SK-N-MC (cell line): ENCODE measurements around the gene ASAP2.

DNA sequence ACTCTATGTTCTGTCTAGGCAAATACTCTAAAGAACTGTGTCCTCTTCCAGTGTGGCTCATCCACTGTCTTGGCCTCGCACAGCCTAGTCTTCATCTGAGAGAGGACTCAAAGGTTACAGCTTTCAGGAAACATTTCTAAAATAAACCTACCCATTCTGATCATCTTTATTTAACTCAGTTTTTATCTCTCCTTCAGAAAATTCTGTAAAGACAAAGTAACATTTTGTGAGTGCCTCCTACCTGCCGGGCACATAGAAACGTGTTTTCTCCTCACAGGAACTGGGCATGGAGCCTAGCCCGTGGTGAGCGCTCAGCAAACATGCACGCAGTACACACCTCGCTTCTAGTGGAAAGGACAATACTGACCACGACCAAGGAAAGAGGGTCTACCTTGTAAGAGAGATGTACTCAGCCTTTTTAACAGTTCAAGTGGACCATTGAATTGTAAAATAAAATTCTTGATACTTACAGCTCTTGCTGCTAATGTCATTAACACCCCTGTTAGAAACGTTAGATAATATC lies 24.8 kb upstream of the KIDINS220 start:
- RRBS = no CpG with 5 or more reads among the region's 9 CpGs

- RRBS = no CpG with 5 or more reads among the region's 15 CpGs
Measured at GRCh38 chr2:8863269-8864082, 26.1 kb upstream of the KIDINS220 start.

- RRBS = no CpG with 5 or more reads among the region's 4 CpGs
Measured at GRCh38 chr2:8975265-8975725, 28.2 kb downstream of the MBOAT2 start.

DNA sequence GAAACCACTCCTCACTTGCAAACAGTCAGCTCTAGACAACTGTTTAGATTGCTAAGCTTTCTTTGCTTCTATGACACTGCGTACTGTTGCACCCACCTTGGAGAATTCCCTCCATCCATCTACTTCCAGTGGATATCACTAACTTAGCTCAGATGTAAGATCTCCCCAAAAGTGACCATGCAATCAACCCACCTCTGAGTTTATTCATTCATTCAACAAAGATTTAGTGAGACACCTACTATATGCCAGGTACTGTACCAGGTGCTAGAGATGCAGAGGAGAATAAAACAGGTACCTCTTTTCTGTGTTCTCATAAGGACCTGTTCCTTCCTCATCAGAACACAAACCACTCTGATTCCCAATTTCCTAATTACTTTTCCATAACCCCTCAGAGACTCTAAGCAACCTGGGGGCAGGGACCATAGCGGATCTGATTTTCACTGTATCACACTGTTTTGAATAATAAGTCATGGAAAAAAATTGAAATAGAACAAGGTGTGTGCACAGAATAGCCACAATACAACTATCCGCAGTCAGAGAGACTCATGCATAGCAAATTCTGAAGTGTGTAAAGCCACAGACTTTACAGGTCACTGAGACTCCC lies 20.9 kb downstream of the MBOAT2 start:
- RRBS = no CpG with 5 or more reads among the region's 3 CpGs

DNA sequence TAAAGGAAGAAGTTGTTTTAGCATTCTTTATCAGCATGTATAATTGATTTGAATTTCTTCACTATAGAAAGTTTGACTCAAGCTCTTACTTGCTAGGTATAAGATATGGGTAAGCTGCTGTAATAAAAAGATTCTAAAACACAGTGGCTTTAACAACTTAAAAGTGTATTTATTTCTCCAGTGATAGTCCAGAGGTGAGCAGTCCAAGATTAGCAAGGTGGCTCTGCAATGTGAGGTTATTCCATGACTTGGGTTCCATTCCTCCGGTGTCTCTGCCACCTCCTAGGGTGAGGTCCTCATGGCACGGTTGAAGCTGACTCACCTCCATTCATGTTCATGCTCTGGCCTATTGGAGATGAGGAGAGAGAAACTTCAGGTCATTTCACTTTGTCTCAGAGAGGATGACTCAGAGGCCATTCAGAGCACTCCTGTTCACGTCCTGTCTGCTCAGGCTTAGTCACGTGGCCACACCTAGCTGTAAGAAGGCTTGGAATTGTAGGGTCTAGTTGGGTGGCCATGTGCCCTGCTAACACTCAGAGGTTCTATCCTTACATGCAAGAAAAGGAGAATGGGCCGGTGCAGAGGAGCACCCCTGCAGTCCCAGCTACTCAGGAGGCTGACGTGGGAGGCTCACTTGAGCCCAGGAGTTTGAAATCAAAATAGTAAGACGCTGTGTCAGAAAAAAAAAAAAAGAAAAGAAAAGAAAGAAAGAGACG lies 67.5 kb upstream of the MBOAT2 start:
- RRBS = no CpG with 5 or more reads among the region's 8 CpGs

DNA sequence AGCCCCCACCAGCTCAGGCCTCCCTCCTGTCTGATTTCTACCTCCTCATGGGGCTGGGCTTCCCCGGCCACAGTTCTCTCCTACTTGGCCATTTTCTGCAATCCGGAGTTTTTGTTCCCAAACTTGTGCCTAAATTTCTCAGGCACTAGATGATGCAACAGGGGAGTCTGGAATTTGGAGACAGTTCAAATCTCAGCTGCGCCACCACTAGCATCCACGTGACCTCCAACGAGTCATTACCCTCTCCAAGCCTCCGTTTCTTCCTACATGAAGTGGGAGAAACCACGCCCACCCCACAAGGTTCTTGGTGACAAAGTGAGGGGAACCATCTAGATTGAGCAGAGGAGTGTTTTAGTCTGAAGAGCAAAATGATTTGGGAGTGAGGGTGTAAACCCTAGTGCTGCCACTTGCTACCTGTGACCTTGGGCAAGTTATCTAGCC lies 61.5 kb upstream of the ASAP2 start:
- RRBS = 40% methylated on average over 1 of the region's 7 CpGs

DNA sequence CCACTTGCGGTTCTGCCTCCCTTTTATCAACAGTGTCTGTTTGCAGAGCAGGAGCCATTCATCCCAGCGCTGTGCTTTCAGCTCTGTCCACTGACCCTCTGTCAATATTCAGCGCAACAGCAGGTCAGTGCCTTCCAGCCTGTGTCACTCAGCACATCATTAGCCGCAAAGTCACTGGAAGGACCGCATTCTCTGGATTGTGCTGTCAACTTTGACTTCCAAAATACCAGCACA lies 38.5 kb upstream of the ASAP2 start:
- RRBS = no CpG with 5 or more reads among the region's 5 CpGs

DNA sequence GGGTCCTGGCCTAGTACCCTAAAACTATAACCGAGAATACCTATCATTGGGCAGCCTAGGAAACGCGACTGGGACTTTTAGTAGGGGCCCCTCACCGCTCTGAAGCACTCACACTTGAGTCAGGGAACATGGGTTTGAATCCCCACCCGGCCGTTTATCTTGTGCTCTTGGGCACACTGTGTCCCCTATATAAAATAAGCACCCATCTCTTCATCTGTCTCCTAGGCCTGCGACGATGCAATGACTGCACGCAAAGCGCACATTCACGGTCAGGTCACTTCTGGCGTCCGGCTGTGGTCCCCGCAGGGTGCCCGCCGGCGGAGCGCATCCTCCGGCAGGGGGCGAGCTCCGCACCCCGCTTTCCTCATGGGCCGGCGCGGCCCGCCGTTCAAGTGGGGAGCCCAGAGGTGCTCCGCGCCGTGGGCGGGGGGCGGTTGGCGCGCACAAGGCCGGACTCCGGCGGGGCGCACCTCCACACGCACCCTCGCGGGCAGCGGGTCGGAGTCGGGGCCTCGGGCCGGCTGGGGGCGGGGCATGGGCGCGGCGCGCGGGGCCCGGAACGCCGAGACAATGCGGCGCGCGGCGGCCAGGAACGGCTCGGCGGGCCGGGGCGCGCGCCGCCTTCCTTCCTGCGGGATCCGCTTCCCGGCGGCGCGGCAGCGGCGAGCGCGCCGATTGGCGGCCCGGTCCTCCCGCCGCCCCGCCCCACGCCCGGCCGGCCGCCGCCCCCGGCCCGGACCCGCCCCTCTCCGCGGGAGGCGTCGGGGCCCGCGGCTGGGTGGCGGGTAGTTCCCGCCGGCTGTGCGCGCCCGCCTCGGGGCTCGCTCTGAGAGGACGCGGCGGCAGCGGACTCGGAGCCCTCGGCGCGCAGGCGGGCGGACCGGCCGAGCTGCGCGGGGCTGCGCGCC lies at the start of gene ASAP2:
ASAP2 (plus strand) TSS at position 788 of the 908 bp plus-strand sequence.
- RRBS = under 1% methylated on average over 89 of the region's 122 CpGs

- RRBS = no CpG with 5 or more reads among the region's 7 CpGs
Measured at GRCh38 chr2:9212347-9212655, 5.7 kb downstream of the ASAP2 start.

DNA sequence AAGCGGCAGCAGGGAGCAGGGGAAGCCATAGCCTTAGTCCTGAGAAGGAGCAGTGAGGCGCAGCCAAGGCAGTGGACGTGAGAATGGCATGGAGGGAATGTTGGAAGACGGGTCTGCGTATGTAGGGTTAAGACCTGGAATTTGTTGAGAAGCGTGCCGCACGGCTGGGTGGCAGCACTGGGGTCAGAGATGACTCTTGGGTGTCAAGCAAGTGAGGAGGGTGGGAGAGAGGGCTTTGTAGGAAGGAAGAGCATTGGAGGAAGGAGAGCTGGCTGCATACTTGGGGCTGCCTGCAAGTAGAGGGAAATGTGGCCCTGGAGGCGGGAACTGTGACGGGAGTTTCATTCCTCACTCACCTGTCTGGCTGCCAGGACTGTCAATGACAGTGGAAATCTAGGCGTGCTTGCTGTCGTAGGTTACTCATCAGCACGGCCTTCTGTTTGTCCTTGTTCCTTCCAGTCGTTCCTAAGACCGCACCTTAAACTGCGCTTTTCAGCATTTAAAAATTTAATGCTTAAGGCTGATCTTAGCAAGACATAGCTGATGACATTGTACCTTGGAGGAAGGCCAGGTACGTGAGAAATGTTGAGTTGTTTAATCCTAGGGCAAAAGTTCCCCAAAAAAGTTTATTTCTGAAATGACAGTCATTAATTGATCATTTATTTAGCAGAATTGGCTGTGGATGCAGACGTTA lies 107.9 kb downstream of the ITGB1BP1 start:
- RRBS = no CpG with 5 or more reads among the region's 18 CpGs

GRCh38 chr2:9328457-9329245 lies 94.7 kb downstream of the ITGB1BP1 start:
- RRBS = 94% methylated on average over 3 of the region's 11 CpGs

DNA sequence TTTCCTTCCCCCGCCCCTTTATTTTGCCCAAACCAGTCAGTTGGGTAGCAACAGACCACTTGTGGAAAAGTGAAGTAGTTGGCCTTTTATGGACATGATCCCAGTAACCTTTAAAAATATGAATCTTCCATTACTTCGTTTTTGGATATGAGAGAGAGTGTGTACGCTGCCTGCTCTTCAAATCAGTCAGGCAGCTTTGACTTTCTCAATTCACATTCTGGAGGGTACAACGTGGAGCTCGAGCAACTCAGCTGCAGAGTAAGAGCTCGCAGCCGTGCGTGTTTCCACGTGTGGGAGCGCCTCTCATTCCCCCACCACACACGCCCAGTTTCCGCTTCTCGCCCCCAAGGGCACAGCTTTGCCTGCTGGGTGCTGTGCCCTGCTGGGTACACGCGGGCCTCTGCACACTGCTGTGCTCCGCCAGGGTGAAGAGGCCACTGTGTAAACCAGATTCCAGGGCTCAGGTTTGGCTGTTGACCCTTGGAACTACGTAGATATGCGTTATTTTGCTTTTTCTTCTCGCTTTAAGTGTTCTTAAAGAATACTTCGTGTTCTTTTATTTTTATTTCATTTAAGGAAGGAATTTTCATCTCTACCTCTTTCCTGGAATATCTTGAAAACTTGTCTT lies 92.5 kb downstream of the ITGB1BP1 start:
- RRBS = no CpG with 5 or more reads among the region's 20 CpGs

- RRBS = no CpG with 5 or more reads among the region's 17 CpGs
Measured at GRCh38 chr2:9334815-9335885, 88.2 kb downstream of the ITGB1BP1 start.

DNA sequence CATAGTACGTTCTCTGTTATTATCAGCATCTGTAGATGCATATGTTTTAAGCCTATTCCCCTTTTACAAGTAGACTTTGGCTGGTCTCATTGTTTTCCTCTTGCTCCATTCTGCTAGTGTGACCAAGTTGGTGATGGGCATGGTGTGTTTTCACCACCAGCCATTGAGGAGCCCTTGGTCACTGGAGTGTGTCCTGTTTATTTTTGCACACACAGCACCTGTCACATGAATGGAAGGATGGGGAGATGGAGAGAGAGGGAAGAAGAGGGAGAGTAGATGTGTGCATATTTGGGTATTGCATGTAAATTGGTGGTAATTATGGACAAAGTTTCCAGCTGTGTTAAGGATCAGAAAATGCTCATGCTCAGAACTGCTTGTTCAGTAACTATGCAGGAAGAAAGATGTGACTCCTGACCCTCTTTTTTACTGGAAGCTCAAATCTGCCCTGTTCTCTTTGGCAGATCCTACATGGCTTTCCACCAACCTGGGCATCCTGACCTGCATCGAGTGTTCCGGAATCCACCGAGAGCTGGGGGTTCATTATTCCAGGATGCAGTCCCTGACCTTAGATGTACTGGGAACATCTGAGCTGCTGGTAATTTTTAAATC lies 64.9 kb downstream of the ITGB1BP1 start:
- RRBS = no CpG with 5 or more reads among the region's 4 CpGs

DNA sequence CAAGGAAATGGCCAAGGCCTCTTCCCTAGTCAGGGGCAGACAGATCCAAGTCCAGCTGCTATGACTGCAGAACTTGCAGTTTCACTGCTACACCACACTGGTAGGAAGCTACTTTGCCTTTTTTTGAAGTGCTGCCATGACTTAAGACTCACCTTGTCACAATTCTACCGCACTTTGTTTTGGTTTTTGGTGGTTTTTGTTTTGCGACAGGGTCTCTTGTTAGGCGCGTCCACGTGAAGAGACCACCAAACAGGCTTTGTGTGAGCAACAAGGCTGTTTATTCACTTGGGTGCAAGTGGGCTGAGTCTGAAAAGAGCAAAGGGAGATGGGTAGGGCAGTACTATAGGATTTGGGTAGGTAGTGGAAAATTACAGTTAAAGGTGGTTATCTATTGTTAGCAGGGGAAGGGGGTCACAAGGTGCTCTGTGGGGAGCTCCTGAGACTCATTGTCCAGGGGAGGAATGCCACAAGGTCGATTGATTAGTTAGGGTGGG lies 2.0 kb downstream of the IAH1 start:
- RRBS = no CpG with 5 or more reads among the region's 6 CpGs

GRCh38 chr2:9539388-9540013 lies 16.1 kb downstream of the ADAM17 start:
- RRBS = no CpG with 5 or more reads among the region's 6 CpGs

DNA sequence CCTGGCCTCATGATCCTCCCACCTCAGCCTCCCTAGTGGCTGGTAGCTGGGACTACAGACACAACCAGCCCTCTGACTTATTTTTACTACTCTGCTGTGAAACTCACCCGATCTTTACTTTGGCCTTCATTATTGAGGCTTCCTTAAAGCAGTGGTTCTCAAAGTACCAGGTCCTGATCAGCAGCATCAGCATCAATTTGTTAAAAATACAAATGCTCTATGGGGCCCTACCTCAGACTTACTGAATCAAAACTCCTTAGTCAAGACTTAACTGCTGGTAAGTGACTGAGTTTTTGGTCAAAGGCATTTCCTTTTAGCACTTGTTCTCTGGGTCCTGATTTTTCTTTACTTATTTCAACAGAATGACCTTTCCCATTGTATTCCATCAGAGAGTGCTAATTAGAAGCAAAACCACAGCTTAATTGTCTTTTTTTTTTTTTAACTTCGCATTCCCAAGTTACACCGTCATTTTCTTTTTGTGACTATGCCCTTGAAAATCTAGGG lies 18.4 kb upstream of the ADAM17 start:
- RRBS = no CpG with 5 or more reads among the region's 3 CpGs

- RRBS = no CpG with 5 or more reads among the region's 12 CpGs
Measured at GRCh38 chr2:9631127-9631249, 191 bp upstream of the YWHAQ start.

DNA sequence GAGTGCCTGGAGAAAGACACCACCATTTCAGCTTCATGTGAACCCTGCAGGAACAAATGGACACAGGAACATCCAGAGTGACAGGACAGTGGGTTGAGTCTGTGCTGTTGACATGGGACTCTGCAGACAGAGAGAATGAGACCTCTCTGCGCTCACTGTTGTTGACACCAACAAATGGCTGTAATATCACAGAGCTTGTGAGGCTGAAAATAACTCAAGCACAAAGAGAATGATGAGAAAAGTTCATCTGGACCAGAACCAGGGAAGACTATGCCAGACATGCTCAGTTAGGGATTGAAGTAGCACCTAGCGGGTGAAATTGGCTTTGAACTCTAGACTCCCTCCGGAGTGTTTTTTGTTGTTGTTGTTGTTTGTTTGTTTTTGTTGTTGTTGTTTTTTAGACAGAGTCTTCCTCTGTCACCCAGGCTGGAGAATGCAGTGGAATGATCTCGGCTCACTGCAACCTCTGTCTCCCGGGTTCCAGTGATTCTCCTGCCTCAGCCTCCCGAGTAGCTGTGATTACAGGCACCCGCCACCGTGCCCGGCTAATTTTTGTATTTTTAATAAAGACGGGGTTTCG lies 37.1 kb upstream of the YWHAQ start:
- RRBS = no CpG with 5 or more reads among the region's 11 CpGs

GRCh38 chr2:9686037-9686592 lies 55.3 kb upstream of the YWHAQ start:
- RRBS = no CpG with 5 or more reads among the region's 10 CpGs